ENCODE measurements around the genes BBS10, ZDHHC17, NAV3, PPP1R12A, OTOGL and MYF6.

DNA sequence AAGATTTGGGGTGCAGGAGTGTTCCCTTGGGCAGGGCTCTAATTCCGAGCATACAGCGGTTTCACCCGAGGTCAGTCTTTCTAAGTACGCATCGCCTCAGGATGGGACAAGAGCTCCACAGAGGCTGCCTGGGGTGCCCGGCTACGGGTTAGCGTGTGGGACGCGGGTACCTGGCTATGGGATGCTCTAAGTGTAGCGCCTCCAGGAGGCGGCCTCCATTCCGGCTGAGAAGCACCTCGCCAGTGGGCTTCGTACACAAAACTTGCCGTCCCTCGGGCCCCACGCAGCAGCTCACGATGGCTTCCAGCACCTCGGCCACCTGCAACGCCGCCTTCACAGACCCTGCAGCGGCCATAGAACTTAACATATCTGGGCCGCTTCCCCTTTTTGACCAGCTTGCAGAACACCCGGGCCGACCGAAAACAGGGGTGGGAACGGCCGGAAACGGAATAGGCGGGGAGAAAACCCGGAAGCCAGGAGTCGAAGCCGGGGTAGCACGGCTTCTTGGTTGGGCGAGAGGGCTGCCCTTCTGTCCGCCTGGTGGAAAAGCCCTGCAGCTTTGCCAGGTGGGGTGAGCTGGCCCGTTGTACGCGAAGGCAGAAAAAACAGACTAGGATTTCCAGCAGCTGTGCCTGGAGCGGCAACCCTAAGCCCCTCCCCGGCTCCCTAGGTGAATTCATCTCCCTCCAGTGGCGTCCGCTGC lies at the start of gene BBS10:
BBS10 (minus strand) TSS at position 424 of the 703 bp plus-strand sequence.
- PRO-cap = unidirectional peak, plus-strand start at position 118 of the sequence; bidirectional peak, plus-strand start at position 584 of the sequence, minus-strand start at position 362 of the sequence

DNA sequence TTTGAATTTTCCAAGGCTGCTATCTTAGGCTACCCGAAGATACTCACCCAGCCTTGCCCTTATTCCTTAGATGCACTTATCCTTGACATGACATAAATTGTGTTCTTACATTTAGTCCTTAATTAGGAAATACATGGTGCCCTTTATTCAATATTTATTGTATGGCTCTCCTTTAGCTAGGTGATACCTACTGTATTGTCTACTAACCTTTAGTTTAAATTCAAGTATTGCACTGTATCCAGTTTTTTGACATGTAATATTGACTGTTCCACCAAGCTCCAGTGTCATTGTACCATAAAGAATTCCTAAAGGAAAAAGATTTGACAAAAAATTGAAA lies 26.8 kb upstream of the BBS10 start:
- PRO-cap = no peak

GRCh38 chr12:76514113-76514489 lies 45.5 kb downstream of the OSBPL8 start:
- PRO-cap = no peak

- PRO-cap = bidirectional peak, plus-strand start at chr12:76764258, minus-strand start at chr12:76764042
These were observed at the start of gene ZDHHC17 for GRCh38 chr12:76763424-76764331. ZDHHC17 (plus strand) TSS chr12:76764115.

DNA sequence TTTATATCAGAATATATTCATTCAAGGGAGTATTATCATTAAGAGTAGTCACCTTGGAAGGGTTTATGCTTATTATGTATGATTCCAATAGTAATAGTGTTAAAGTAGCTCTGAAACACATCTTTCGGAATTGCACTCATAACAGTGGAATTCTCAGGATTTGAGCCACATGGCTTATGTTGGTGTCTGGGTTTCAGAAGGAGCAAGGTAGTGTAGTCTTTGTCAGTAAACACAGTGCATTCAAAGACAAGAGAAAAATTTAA lies 207.1 kb upstream of the E2F7 start:
- PRO-cap = no peak

DNA sequence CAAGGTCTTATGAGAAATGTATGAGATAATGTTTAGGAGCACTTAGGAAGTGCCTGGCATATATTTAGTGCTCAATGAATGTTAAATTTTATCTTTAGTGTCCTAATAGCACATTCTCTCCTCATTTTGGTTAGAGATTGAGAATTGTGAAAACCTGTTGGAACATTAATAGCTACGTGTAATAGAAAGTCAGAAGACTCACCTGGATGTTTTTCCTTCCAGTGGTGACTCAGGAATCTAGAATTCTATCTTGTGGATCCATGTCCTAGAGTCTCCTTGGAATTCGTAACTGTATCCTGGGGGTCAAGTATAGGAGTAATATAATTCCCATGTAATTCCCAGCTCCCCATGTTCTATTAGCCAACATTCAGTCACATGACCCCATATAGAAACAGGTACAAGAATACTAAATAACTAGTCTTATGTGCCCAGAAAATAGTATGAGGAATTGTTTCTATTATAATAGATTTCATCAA lies 380.5 kb upstream of the E2F7 start:
- PRO-cap = no peak

GRCh38 chr12:77726694-77727527 lies 103.8 kb upstream of the NAV3 start:
- PRO-cap = no peak

GRCh38 chr12:77830436-77831871 lies at the start of gene NAV3:
NAV3 (plus strand) TSS chr12:77830894.
- PRO-cap = no peak

- PRO-cap = no peak
These were observed 24.1 kb downstream of the SYT1 start for GRCh38 chr12:78888569-78889109.

DNA sequence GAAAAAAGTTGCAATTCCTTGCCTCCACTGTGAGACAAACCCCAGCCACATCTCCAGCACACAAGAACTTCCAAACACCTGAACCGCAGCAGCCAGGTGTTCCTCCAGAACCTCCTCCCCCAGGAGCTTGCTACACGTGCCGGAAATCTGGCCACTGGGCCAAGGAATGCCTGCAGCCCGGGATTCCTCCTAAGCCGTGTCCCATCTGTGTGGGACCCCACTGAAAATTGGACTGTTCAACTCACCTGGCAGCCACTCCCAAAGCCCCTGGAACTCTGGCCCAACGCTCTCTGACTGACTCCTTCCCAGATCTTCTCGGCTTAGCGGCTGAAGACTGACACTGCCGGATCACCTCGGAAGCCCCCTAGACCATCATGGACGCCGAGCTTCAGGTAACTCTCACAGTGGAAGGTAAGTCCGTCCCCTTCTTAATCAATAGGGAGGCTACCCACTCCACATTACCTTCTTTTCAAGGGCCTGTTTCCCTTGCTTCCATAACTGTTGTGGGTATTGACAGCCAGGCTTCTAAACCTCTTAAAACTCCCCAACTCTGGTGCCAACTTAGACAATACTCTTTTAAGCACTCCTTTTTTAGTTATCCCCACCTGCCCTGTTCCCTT lies 148.7 kb downstream of the PAWR start:
- PRO-cap = no peak

- PRO-cap = no peak
These were observed 55.5 kb downstream of the PAWR start for GRCh38 chr12:79635143-79635791.

- PRO-cap = bidirectional peak, plus-strand start at chr12:79690002, minus-strand start at chr12:79689796
These were observed 1.3 kb downstream of the PAWR start for GRCh38 chr12:79689268-79690135.

- PRO-cap = no peak
These were observed 1.1 kb upstream of the PAWR start for GRCh38 chr12:79691751-79692347.

DNA sequence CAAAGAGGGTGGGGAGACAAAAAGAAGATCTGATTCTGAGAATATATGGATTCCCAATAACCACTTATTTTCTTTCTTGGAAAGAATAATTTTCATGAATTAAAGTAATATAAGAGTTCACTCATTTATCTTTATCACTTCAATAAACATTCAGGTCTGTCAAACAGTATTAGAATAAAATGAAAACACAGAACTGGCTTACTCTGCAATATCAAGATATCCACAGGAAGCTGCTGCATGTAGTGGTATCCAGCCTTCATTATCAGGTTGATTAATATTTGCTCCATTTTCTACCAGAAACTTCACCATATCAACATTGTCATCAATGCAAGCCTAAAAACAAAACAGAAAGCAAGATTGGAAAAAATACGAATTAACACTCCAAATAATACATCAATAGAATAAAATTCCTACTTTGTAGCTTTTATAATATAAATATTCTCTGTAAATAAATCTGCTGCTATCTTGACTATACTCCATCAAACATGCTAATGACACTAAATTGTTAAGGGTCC lies 62.2 kb downstream of the PPP1R12A start:
- PRO-cap = no peak

DNA sequence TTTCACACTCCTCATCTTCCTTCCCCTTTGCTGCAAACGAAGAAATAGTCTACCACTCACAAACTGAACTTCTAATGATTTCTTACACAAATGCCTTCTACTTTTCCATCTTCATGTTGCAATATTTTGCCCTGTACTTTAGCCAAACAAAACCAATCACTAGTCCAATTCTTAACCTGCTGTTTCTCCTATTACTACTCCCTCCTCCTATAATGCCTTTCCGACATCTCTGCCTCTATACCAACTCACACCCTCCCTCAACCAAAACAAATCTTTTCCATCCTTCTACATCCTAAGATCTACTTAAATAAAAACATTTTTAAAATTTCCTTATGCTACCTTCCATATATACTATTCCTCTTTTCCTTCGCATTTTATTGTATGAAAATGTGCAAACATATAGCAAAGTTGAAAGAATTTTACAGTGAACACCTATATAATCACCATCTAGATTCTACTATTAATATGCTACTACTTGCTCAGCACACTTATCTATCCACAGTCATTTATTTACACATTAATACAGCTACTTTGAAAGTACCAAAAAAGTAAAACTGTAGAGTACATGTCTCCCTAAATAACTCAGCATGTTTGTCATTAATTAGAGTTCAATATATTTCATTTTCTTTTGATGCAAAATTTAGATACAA lies 36.2 kb downstream of the PPP1R12A start:
- PRO-cap = no peak

DNA sequence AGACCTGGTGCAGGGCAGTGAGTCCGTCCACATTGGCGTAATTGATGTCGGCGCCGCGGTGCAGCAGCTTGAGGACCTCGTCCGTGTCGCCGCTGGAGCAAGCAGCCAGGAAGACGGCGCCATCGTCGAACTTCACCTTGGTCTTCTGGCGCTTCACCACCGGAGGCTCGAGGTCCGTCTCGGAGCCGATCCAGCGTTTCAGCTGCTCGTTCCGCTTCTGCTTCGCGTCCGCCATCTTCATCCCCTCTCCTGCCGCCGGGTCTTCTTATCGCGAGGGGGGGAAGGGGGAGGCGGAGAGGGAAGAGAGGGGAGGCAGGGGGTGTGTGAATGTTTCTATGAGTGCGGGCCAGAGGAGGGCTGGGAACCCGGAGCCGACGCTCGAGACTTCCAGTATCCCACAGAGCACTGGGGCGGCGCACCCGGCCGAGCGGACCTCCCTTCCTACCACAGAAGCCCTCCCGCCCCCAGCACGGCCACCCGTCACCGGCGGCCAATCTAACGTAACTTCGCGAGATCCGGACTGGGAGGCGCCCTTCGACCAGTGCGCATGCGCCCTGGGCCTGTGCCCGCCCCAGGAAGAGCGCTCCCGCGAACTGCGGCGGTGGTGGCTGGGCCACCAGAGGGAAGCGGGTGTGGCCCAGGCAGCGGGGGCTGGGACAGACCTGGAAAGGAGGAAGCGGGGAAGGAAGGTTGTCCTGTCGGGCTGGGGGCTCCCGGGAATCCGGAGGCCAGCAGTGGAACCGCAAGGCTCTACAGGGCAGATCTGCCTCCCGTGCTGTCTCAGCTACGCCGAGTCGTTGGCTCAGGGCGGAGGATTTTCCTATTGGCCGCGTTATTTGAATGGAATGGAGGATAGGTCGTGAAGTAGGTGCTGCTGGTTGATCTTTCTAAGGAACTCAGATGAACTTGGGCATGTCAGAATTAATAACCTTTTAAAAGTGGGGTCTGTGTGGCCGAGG lies at the start of gene PPP1R12A:
PPP1R12A (minus strand) TSS at position 407 of the 959 bp plus-strand sequence.
- PRO-cap = bidirectional peak, plus-strand start at position 659 of the sequence, minus-strand start at position 257 of the sequence; bidirectional peak, plus-strand start at position 719 of the sequence, minus-strand start at position 773 of the sequence; unidirectional peak, minus-strand start at position 898 of the sequence

- PRO-cap = no peak
These were observed at the start of gene OTOGL for GRCh38 chr12:80099312-80099613. OTOGL (plus strand) TSS chr12:80099537.

DNA sequence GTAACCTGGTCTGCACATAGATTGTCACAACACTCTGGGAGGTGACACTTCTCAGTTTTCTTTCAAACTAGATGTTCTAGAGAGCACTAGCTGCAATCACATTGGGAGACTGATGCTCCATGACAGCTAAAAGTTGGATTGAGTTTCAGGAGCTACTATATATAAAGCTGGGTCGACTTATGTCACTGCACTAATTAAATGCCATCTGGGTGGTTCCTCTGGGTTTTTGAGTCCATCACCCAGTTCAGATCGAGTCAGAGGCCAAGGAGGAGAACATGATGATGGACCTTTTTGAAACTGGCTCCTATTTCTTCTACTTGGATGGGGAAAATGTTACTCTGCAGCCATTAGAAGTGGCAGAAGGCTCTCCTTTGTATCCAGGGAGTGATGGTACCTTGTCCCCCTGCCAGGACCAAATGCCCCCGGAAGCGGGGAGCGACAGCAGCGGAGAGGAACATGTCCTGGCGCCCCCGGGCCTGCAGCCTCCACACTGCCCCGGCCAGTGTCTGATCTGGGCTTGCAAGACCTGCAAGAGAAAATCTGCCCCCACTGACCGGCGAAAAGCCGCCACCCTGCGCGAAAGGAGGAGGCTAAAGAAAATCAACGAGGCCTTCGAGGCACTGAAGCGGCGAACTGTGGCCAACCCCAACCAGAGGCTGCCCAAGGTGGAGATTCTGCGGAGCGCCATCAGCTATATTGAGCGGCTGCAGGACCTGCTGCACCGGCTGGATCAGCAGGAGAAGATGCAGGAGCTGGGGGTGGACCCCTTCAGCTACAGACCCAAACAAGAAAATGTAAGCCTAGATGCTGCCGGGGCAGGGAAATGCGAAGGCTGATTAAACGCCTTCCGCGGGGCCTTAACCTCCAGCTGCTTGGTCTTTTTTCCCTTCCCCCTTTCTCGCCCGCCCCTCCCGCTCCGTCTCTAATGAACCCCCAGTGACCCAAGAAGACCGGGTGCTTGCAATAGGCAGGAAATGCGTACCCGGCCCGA lies at the start of gene MYF6:
MYF6 (plus strand) TSS at position 190 of the 991 bp plus-strand sequence.
- PRO-cap = no peak

- PRO-cap = no peak
These were observed 1.9 kb downstream of the ACSS3 start for GRCh38 chr12:81079615-81080294.

- PRO-cap = no peak
These were observed 8.6 kb upstream of the TMTC2 start for GRCh38 chr12:82678111-82678484.

All from neural crest cell (in vitro differentiated cells).